Metanephros (tissue), 2 donors: Measurements from ENCODE around the gene GABRG2.

DNA sequence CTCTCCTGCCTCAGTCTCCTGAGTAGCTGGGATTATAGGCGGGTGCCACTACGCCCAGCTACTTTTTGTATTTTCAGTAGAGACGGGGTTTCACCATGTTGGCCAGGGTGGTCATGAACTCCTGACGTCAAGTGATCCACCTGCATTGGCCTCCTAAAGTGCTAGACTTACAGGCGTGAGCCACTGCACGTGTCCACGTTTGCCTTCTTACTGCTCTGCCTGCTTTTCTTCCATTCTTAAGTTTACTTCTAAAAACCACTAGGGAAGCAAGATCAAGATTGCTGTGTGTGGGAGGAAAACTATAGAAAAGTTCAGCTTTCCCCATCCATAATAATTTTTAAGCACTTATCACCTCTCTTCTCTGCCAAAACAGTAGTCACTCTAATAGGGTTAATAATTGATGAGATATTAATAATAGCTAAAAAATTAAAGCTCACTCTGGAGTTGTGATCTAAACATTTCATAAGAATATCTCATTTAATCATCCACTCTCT lies 317.1 kb upstream of the ATP10B start:
- RAMPAGE, long total RNA = no peak

- RAMPAGE, long total RNA = no peak
These were observed 407 bp upstream of the GABRG2 start for GRCh38 chr5:162067080-162067651.

DNA sequence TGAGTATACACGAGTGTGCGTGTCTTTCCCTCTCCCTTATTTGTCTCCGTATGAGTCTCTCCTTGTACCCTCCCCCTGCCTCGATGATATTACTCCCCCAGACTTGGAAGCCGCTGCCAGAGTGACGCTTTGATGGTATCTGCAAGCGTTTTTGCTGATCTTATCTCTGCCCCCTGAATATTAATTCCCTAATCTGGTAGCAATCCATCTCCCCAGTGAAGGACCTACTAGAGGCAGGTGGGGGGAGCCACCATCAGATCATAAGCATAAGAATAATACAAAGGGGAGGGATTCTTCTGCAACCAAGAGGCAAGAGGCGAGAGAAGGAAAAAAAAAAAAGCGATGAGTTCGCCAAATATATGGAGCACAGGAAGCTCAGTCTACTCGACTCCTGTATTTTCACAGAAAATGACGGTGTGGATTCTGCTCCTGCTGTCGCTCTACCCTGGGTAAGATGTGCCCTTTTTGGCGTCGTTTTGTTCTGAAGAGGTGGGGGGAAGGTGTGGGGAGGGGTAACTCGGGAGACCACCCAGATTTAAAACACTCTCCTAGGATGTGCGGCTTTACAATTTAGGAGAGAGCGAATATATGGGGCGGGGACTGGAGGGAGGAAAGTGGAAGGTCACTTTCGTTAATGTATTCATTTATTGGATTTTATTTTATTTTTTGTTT lies at the start of gene GABRG2:
TSS of gene GABRG2 (plus strand) at position 116 of the 672 bp plus-strand sequence.
- RAMPAGE, long total RNA = no peak

- RAMPAGE, long total RNA = no peak
These were observed 200.6 kb downstream of the MAT2B start for GRCh38 chr5:163706059-163706364.

- RAMPAGE, long total RNA = no peak
These were observed 592.0 kb upstream of the WWC1 start for GRCh38 chr5:167699325-167700049.

GRCh38 chr5:167943947-167944439 lies 347.5 kb upstream of the WWC1 start:
- RAMPAGE, long total RNA = no peak

- RAMPAGE, long total RNA = no peak
These were observed 126.0 kb upstream of the WWC1 start for GRCh38 chr5:168165203-168166106.

DNA sequence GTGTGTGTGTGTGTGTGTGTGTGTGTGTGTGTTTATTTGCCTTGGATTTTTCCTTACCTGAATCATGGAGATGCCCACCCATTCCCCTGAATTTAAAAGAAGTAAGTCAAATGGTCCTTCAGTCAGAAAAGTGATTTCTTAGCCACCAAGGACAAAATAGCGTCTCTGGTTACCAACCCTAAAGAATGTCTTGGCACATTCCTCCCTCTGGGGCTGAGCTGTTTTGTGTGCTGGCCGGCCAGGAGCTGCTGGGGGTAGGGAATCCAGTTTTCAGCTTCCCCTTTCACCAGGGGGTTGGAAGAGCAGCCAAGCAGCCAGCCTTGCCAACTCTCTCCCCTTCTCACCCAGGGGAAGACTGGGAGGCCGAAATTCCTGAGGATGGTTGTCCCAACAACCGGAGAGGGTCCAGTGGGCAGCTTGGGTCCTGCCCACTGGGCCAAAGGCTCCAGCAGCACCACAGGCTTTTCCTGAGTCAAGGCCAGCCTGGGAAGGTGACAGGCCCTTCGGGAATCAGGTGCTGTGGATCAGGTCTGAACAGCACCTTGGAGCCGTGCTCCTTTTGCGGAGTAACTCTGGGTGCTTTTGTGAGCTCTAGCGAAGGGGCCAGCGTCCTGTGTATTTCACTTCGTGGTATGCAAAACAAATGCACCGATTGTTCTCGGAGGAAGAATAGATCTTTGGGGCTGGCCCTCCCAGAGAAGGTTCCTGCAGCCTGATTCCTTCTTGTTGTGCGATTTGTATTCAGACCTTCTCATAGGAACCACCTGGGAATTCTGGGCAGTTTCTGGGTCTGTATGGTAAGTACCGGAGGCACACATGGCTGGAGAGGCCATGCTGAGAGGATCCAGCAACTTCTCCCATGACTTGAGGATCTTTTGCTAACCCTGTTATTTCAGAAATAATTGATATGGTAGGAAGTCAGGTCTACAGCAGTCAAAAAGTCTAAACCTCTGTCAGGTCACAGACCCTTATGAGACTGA lies 4.3 kb downstream of the WWC1 start:
- RAMPAGE, long total RNA = no peak

DNA sequence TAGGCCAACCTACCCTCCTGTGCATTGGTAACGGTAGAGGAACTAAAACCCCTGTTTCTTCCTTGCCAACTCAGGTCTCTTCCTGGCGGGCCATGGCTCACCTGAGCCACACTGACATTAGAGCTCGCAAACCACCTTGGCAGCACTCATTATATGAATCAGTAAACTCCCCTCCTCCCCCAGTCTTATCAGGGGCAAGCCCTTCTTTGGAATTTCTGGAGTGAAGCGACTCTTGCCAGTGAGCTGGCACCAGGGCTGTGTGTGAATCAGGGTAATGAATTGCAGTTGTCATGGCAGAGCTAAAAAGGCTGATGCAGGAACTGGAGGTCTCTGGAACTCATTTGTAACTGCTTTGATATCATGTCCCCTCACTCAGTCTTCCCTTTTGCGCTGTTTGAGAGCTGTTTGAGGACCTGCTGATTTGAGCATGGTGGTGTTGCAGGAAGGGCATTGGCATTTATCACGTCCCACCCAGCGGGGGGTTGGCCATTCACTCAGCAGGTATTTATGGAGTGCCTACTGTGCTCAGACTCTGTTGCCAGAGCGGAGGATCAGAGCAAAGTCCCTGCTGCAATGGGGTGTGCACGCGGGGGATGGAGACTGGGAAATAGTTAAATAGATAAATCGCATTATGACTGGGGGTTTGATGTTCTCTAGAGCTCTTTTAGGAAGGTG lies 10.5 kb downstream of the WWC1 start:
- RAMPAGE, long total RNA = no peak

DNA sequence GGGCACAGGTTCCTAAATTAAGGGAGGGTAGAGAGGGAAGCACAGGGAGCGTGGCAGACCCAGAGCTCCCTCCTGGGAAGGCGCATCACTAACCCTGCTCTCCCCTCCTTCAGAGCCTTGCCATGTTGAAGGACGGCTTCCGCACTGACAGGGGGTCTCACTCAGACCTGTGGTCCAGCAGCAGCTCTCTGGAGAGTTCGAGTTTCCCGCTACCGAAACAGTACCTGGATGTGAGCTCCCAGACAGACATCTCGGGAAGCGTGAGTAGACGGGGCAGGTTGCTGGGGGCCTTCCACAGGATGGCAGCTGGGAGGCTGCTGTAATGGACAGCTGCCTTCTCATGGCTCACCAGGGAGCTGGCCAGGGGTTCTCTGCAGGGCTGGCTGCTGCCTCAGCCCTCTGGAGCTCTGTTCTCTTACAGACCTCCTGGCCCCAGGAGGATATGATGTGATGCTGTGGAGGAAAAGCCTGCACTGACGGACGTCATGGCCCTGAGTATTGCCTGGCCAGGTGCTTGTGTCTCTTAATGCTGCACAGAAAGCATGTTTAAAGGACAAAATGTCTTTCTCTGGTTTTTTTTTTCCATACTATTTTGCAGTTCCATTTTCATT lies 77.8 kb upstream of the RARS1 start:
- RAMPAGE, long total RNA = no peak

GRCh38 chr5:168441399-168441915 lies 44.8 kb upstream of the RARS1 start:
- RAMPAGE, long total RNA = no peak

- RAMPAGE, long total RNA = no peak
These were observed 88.3 kb upstream of the PANK3 start for GRCh38 chr5:168667531-168667810.

DNA sequence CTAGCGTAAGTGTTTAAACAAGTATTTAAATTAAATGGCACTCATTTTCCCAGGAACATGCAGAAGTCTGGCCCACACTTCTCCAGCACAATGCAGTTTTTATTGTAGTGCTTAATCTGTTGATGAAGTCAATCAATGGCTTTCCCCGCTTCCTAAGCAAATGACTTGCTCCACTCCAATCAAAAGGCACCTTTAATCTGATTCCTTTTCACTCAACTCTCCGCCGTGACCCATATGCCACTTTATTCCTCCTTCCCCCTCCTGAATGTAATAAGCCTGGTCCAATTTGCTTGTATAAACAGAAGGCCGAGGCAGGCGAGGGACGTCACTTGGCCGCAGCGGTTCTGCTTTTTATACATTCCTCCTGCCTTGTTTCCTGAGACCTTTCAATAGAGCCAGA lies 273.6 kb downstream of the SLIT3 start:
- RAMPAGE, long total RNA = no peak

DNA sequence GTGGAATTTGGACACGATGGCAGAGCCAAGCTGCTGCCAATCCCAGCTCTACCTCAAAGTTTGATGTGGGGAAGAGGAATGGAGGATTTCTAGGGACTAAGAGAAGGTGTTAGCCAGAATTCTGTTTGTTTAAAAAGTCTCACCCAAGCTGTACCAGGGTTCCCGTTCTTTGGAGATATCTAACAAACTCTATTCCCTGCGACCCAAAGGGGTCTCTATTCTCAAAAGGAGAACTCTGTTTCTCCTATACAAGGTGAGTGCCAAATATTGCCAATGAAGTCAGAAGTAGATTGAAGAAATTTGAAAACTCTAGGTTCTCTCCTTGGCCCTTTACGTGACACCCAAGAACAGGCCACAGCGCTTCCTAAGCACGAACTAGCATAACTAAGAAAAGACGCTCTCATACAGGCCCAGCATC lies 183.4 kb downstream of the SLIT3 start:
- RAMPAGE, long total RNA = no peak

DNA sequence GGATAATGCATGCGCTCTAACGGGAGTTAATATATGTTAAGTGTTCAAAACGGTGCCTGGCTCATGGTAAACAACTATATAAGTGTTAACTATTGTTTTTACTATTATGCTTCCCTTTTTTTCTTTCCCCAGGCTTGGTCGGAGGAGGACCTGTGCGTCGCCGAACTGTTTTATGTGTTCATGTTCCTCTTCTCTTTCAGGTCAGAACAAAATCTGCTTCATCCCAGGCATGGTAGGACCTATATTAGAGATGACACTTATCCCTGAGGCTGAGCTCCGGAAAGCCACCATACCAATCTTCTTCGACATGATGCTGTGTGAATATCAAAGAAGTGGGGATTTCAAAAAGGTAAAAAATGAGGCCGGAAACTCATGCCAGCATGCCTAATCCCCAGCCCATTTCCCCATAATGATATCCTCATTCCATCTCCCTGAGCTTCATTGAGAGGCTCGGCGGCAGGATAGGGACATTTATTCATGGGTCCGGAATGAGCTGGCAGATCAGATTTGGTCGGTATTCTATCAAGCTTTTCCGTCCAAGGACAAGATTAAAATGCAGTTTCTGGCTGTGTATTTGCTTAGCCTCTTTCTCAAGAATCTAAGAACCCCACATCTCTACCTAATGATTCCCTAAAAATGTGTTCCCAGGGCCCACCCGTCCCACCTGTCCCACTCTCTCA lies 38.6 kb upstream of the INSYN2B start:
- RAMPAGE, long total RNA = no peak

DNA sequence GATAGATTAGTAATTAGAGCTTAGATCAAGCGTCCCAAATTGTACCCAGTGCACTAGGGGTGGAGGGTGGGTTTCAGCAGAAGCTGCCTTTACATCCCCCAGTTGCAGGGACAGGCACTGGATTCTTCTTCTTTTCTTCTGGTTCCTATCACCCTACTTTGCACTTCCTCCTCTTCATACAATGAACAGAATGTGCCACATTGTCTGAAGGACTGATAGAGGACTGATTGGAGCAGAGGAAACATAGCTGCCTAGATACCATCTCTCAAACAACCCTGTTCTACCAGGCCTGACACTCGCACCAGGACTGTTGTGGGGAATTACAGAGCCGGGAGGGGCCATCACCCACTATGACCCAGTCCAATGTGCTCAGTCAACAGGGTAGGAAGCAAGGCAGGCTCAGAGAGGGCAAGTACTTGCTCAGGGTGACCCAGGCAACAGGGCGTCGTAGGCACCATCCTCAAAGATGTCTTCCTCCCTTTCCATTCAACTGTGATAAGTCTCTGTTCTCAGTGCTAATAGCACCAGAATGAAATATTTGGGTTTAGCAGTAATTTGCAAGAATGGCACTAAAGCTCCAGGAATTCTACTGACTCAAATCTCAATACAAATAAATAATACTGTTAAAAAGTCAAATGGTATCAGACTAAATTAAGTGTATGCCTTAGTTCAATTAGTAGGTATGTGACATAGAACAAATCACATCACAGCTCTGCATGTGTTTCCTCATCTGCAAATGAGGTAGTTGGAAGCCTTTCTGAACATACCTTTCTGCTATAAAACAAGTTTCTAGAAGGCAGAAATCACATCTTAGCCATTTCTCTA lies 6.0 kb downstream of the LCP2 start:
- RAMPAGE, long total RNA = no peak

- RAMPAGE, long total RNA = no peak
These were observed 1.7 kb downstream of the LCP2 start for GRCh38 chr5:170295919-170296197.

GRCh38 chr5:170385985-170386554 lies 3.1 kb downstream of the KCNMB1 start:
- RAMPAGE, long total RNA = no peak

- RAMPAGE, long total RNA = no peak
These were observed 129.4 kb downstream of the KCNIP1 start for GRCh38 chr5:170632748-170634082.

GRCh38 chr5:170745481-170746152 lies 37.9 kb upstream of the GABRP start:
- RAMPAGE, long total RNA = no peak